GM12891 (cell line): ENCODE results near the gene WDR36.

DNA sequence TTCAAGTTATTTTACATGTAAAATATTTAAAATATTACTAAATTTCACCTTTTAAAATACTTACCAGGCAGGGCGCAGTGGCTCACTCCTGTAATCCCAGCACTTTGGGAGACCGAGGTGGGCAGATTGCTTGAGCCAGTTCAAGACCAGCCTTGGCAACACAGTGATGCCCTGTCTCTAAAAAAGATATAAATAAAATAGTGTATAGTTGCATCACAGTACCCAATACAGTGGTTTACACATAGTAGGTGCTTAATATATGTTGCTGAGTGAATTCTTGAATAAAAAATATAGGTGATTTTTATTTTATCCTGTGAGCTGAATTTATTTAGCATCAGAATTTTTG, 4.0 kb upstream of the SLC25A46 start:
- RRBS: no CpG with 5 or more reads among the region's 2 CpGs

- RRBS: under 1% methylated on average over 8 of the region's 53 CpGs
These were observed at the start of gene WDR36 for GRCh38 chr5:111091935-111092985. TSS of gene WDR36 (plus strand) at chr5:111092348.

GRCh38 chr5:111232510-111232929, 8.3 kb downstream of the CAMK4 start:
- RRBS: no CpG with 5 or more reads among the region's 1 CpG

- RRBS: no CpG with 5 or more reads among the region's 8 CpGs
These were observed 76.1 kb downstream of the NREP start for GRCh38 chr5:111680615-111681507.

- RRBS: no CpG with 5 or more reads among the region's 7 CpGs
These were observed 437 bp downstream of the NREP start for GRCh38 chr5:111756463-111757051.

DNA sequence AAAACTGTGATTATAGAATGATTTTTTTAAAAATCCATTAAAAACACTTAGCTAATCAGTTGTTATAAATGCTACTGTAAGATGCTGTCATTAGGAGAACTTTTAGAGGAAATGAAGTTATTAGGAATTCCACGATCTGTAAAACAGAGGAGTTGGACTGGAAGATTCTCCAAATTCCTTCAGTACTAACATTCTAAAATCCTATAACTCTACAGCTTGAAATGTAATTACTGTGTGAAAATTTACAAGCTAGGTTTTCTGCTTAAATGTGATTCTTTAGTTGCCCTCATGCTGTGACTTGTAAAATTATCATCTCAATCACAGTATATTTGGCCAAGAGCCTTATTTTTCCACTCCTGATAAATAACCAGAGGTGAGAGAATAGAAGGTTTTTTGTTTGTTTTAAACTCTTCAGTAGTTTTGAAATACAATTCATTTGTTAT, 14.9 kb upstream of the NREP start:
- RRBS: no CpG with 5 or more reads among the region's 1 CpG

DNA sequence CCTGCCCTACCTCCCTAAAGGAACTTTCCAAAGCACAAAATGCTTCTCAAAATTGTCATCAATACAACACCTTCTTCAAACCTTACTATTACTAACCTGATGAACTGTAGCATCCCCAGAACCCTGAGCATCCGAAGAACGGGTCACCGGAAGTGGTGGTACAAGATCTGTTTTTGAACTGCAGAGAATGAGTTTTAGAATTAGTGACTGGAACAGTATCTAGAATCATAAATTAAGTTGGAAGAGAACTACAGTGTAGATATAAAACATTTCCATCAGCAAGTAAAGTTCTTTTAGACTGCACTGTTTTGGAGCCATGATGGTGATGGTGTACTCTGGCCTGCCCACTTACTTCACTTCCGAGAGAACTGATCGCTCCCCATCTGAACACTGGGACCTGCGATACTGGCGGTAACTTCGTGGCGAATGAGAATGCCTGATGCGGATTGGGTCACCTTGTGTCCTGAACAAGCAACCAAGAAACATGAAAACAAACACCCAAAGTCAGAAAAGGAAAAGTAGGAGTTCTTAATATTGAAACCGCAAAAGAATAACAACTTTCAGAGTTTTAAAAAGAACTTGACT, 250.3 kb downstream of the EPB41L4A start:
- RRBS: no CpG with 5 or more reads among the region's 11 CpGs

DNA sequence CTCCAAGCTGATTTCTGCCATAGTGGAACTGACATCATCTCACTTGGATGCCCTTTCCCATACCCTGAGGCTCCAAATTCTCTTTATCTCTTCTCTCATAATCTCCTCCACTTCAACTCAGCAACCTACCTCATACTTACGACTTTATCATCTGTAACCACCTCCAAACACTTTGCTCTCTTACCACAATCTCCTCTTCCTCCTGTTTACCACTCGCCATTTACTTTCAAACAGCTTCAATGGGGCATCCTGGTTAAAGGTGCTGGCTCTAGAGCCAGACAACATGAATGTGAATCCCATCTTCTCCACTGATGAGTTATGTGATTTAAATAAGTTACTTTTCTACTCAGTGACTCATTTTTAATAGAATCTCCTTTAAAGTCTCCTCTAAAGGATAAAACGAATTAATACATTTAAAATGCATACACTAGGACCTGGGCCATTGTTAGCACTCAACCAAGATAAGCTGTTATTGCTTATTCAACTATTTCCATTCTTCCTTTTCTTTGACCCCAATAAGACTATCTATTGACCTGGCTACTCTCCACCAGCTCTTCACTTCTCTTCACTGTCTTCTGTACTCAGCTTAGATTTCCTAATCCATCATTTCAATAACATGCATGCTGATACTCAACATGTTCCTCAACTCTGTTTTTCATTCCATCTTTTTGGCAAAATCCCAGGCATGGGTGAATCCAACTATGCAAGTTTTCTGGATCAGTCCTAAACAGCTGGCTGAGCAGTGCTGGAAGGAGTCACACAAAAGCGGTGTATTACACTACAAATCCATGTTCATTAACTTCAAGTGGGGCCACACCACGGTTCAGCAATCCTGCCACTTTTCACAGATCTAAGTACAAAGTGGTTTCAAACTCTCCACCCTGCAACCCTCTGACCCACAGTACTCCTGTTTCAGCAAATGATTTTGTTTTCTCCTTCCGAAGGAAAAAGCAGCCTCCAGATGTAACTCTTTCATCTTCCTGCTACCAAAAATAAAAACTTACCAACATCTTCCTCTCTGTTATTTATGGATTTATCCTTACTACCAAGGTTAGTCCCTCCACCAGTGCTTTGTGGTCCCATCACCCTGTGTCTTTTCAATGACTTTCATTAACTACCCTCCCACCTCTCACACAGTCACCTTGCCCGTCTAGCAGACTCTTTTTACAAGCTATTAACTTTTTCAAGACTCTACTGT, 222.7 kb downstream of the EPB41L4A start:
- RRBS: no CpG with 5 or more reads among the region's 7 CpGs

- RRBS: no CpG with 5 or more reads among the region's 6 CpGs
These were observed 199.9 kb downstream of the EPB41L4A start for GRCh38 chr5:112219112-112219656.

- RRBS: no CpG with 5 or more reads among the region's 5 CpGs
These were observed 190.7 kb downstream of the EPB41L4A start for GRCh38 chr5:112228084-112229161.

GRCh38 chr5:112347692-112348343, 71.3 kb downstream of the EPB41L4A start:
- RRBS: no CpG with 5 or more reads among the region's 5 CpGs

DNA sequence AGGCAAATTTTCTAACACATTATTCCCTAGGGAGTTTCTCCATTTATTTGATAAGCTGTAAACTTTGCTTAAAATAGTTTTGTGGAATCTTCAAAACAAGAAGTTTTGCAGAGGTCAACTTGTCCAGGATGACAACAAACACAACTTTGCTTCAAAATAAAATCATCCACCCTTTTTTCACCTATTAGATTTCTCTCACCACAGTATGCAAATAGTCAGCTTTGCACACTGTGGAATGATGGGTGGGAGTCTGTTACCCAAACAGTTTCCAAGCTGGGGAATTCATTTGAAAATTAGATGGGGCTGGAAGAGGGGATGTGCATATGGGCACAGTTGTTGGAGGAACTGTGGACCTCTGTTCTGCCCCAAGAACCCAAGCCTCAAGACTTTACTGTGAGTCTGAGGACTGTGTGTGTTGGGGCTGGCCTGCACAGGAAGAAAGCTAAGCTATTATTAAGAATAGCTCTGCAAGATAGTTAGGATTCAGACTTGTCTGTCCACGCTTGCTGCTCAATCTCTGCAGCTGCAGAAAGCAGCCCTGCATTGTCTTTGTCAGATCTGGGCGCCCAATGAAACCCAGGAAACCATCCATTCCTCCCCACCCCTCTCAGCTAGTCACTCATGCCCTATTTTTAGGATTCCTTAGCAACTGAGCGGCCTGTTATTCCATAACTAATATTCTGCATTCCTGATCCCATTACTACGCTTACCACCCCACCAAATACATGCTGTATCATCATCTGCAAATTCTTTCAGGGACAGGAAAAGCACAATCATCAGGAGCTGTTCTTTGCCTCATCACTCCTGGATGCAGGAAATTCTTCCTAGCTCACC, 53.1 kb upstream of the APC start:
- RRBS: no CpG with 5 or more reads among the region's 4 CpGs

DNA sequence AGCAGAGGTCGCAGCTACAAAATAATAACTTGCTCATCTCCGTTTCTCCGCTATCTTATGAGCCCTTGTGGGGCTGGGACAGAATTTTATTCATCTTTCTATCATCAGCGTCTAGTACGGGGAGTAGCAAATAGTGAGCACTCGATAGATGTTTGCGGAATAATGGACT, 30.7 kb upstream of the APC start:
- RRBS: no CpG with 5 or more reads among the region's 7 CpGs

GRCh38 chr5:112864143-112864790, 3.2 kb downstream of the SRP19 start:
- RRBS: no CpG with 5 or more reads among the region's 7 CpGs

GRCh38 chr5:113026298-113027605, 50.2 kb downstream of the DCP2 start:
- RRBS: no CpG with 5 or more reads among the region's 17 CpGs

- RRBS: no CpG with 5 or more reads among the region's 14 CpGs
These were observed 91.4 kb downstream of the DCP2 start for GRCh38 chr5:113067941-113068412.

GRCh38 chr5:113112562-113112999, 136.0 kb downstream of the DCP2 start:
- RRBS: no CpG with 5 or more reads among the region's 1 CpG

GRCh38 chr5:113246700-113247223, 188.0 kb downstream of the TSSK1B start:
- RRBS: no CpG with 5 or more reads among the region's 5 CpGs

- RRBS: no CpG with 5 or more reads among the region's 10 CpGs
These were observed 94.4 kb downstream of the TSSK1B start for GRCh38 chr5:113340374-113340876.